ENCODE measurements around the genes DLD and PNPLA8.

DNA sequence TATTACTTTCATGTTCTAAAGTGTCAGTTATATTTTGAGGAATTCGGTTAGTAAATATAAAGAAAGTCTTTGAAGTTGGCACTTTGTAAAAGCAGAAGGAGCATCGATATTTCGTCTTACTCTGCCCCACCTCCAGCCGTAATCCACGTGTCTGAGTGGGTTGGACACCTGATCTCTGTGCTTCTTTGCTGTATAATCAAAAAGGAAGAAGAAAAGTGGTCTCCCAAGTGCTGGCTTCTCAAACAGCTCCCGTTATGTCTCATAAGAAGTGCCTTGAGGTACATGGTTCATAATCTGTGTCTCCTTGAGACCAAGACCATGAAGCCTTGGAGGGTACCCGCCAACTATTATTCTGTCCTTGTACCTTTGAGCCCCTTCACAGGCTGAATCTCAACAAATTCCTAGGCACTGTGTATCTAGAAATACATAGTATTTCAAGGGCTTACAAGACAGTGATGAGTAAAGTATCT is 19.8 kb downstream of the PRKAR2B start:
- PRO-cap: no peak

DNA sequence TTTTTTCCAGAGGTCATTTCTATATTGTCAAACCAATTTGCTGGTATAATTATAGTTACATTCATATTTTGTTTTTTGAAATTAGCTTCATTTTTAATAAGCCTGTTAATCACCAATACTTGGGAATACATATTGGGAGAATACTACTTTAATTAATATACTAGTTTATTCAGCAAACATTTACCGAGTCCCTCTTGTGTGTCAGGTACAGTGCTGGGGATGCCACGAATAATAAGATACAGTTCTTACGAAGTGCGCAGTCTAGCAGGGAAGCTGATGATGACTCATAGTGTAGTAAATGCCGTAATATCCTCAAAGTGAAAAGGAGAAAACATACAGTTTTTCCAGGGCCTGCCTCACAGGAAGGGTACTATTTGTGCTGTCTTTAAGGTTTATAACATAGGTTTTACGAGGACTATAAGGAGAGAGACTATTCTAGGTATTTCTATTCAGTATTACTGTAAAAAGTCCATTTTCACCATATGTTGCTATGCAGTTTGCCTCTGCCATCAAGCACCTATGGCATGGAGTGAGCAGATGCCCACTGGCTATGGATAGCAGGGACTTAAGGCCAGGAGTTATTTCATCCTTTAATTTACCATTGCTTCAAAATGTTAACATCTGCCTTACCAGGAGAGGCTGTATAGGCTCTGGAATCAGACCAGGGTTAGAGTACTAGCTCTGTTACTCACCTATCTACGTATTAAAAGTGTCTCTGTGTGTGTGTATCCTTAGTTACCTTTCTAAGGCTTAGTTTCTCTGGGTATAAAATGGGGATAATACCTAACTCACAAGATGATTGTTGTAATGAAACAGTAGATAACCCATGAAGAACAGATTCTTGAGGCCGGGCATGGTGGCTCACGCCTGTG is 32.8 kb downstream of the PRKAR2B start:
- PRO-cap: no peak

- PRO-cap: no peak
Observed at GRCh38 chr7:107079423-107080076, 35.0 kb downstream of the PRKAR2B start.

DNA sequence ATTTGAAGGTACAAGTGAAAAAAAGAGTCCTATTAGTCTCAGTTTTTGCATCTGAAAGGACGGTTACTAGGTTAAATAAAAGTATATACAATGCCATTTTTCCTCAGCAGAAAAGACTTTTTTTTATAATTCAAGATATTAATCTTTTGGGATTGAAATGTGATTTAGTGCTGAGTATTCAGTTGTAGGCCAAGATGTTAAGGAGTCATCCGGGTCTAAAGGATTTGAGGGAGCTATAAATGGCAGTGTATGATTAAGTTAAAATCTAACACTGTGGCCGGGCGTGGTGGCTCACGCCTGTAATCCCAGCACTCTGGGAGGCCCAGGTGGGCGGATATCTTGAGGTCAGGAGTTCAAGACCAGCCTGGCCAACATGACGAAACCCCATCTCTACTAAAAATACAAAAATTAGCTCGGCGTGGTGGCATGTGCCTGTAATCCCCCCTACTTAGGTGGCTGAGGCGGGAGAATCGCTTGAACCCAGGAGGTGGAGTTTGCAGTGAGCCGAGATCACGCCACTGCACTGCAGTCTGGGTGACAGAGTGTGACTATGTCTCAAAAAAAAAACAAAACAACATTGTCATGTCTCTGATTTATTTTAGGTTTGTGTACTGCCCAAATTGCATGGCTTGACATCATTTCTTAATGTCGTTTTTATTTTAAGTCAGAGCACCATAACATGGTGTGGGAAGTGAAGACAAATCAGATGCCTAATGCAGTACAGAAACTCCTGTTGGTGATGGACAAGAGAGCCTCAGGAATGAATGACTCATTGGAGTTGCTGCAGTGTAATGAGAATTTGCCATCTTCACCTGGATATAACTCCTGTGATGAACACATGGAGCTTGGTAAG is 10.6 kb downstream of the HBP1 start:
- PRO-cap: no peak

DNA sequence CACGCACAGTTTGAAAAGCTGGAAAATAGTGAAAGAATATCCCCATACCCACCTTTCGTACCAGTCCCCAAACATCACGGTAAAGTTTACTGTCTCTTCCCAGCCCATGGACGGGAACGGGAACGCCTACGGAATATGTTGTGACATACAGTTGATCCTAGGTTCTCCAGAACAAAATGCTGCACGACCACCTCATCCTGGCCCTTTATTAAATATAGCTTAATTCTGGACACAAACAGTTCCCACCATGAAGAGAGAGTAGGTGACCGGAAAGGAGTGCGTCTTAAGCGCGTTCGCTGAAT is 462 bp upstream of the BCAP29 start:
- PRO-cap: no peak

DNA sequence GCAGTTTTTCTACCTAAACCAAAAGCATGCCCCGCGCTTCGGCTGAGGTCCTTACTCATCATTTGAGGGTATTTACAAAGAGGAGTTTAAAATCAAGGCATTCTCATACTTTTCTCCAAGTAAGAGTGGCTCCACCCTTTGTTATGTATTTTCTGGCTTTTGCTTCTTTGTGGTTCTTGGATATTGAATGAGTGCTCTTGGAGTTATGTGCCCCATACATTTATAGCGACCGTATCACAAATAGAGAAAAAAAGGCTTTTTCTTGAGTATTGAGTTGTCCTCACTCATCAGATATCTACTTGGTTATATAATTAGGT is 735 bp downstream of the CBLL1 start:
- PRO-cap: no peak

GRCh38 chr7:107856817-107857537 is 34.0 kb upstream of the DLD start:
- PRO-cap: no peak

GRCh38 chr7:107890763-107891959 is at the start of gene DLD:
Gene DLD, plus strand, starts transcription at chr7:107891183.
- PRO-cap: bidirectional peak, plus-strand start at chr7:107891186, minus-strand start at chr7:107891044; bidirectional peak, plus-strand start at chr7:107891466, minus-strand start at chr7:107891429

DNA sequence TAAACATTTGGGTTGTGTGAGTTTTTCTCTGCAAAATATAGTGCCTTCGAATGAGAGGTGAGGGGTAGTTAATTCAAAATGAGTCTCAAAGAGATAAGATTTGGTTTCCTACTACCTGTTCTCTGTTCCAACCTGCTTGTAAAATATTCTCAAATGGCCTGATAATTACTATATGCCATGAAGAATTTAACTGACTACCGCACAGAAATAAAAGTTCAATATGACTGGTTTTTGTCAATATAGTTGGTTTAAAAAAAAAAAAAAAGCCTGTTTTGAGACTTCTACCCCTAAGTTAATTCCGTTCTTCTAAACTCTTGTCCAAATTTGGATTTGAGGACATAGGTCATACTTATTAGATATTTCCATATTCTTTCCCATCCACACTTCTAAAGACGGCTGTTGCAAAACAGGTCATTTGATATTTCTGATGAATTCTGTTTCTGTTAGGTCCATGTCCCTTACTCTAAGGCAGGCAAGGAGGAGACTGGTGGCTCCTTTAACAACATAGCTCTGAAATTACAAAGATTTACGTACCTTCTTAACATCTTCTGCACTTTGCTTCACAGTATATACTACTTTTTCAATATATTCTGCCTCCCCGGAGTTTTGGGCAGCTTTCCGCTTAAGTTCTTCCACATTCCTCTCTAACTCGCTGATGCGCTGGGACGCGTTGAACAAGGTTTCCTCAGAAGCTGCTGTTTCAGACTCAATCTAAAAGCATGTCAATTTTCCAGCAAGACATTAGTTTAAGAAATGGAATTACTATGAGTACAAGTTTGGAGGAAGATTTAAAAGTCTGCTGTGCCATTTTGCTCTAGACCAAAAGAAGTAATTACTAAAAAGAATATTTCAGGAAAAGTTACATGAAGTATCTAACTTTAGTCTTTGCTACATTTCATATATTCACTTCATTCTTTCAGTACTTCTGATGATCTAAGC is 34.9 kb downstream of the DLD start:
- PRO-cap: no peak

DNA sequence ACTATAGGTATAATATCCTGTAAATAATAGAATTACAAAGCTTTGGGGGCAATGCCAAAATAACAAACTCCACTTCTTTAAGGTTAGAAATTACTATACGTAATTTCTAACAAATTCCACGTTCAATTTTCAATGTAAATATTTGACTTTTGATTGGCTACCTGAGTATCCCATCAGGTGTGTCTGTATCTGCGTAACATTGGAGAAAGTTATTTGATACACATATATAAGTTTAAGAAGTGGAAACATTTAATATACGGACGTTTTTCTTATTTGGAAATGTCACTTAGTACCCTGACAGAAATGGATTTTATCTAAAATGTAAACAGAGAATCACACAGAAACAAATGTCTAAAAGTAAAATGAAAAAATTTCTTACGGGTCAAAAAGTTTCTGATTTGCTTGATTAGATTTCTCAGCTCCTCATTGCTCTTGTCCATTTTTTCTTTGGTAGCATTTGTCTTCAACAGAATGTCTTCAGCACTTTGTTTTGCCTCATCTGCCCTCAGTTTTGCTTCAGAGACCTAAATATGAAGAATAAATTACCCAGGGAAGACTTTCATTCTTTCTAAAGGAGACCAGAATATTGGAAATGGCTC is 40.1 kb downstream of the DLD start:
- PRO-cap: no peak

GRCh38 chr7:107934649-107935983 is 44.1 kb downstream of the DLD start:
- PRO-cap: no peak

GRCh38 chr7:108003996-108005003 is 1.3 kb upstream of the LAMB1 start:
- PRO-cap: no peak

GRCh38 chr7:108094272-108094726 is 35.9 kb downstream of the LAMB4 start:
- PRO-cap: no peak

- PRO-cap: no peak
Observed at GRCh38 chr7:108211294-108211886, 81.2 kb upstream of the LAMB4 start.

- PRO-cap: bidirectional peak, plus-strand start at chr7:108526450, minus-strand start at chr7:108526135
Observed at GRCh38 chr7:108525981-108526605, at the start of gene PNPLA8. Gene PNPLA8, minus strand, starts transcription at chr7:108526135.

GRCh38 chr7:108526606-108526836 is 586 bp upstream of the PNPLA8 start:
- PRO-cap: no peak

DNA sequence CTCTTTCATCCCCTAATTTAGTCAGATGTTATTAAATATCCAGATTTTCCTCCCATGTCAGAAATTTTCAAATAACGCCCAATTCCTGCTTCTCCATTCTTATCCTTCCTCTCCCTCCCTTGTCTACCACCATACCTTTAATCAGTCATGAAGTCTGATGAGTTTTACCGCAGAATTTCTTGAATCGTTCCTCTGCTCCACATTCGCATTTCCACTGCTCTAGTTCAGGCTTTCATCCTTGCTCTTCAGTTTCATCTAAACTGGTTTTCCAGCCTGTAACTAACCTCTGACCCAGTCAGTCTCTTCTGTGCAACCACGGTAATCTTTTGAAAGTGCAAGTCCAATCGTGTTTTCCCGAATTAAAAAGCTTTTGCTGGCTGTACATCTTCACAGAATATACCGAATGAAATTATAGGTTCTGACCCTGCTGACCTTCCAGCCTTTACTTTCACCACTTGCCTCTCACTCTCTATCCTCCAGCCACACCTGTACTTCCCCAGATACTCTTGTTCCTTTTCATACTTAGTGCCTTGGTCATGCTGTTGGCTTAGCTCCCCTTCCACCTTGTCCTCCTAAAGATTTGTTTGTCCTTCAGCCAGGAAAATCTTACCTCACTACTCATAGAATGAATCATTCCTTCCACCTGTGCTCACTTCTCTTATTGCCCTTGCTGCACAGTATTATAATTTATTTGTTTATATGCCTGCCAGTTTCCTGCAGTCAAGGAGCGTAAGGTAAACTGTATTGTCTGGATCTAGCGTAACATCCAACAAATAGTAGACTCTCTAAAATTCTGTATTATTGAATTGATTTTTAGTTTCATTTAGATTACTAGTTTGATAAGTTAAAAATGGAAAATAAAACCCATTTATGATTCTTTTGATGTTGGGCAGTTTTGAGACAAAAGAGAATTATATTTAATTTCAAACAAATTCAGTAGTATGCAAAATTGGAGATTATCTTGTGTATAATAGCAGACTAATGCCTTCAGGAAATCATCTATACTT is 2.3 kb upstream of the PNPLA8 start:
- PRO-cap: no peak

GRCh38 chr7:110523103-110523302 is 567.9 kb upstream of the LRRN3 start:
- PRO-cap: no peak

DNA sequence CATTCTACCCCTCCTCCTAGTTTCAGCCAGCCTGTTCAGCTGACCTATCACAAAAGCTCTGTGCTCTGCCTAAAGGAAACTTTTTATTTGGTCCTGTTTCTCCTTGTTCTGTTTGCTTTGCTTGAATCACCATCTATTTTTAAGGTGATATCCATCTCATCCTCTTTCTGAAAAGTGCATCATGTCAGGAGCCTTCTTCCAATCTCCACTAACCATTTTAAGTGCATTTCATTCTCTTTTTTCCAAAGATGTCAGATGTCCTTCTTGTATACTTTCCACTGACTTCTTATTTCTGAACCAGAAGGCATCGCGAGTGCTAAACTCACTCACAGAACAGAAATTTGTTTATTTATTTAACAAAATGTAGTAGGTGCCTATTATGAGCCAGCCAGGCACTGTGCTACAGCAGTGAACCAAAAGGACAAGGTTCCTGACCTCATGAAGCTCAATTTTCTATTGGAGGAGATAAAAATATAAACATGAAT is 220.9 kb upstream of the LRRN3 start:
- PRO-cap: no peak

DNA sequence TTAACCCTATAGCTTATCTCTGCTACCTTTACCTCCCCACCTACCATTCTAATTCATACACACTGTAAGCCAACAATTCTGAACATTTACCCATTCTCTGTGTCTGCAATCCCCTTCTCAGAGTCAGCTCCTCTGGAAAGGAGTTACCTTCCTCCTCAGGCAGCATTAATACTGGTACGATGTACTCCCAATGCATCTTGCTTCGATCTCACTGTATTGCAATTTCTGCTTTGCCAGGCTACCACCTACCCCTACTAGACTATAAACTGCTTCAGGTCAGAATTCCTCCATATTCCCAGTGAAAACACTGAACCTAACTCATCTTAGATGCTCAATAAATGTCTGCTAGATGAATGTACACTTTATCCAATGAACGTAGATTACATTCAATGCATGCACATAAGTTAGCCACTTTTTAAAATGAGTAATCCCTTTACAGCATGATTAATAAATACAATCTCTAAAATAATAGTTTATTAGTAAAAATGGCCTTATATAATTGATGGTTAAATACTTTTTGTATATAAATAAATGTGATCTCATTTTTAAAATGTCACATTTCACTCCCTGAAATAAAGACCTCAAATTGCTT is 141.9 kb downstream of the LRRN3 start:
- PRO-cap: no peak